Sternocleidomastoid (tissue), 1 donor: Measurements from ENCODE around the gene IL22RA1.

GRCh38 chr1:23368622-23369316, 867 bp downstream of the ZNF436 start:
- PRO-cap: bidirectional peak, plus-strand start at chr1:23368969, minus-strand start at chr1:23368867

DNA sequence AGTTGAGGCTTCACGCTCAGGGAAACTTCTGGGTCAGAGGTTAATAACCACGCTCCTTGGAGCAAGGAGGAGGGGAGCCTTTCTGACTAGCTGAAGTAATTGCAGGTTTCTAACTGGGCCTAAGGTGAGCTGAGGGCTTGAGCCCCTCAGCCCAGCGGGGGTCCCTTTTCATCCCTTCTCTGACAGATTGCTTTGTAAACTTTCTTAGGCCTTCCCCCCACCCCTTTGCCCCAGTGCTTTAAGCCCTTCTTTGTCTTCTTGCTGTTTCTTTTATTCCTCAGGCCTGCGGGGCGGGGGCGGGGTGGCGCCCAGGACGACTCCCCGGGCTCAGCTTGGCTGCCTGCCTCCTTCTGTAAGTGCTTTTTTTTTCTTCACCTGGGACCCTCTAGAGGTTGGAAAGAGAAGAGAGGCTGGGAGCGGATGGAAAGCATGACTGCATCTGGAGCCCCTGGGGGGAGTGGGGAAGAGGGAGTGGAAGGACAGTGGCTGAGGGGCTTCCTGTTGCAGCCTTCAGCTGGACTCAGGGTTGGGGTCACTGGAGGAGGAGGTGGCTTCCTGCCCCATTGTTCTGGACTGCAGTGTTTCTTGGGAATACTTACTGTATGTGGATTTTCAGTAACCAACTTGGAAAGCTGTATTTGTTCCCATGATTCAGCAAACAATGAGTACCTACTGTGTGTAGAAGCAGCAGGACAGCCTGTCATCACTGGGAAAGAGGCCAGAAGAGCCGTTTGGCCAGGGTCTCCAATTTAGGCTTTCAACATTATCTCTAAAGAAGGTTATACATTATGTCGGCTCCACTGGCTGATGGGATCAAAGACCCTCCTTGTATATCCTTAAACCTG, 1.4 kb upstream of the ZNF436 start:
- PRO-cap: no peak

DNA sequence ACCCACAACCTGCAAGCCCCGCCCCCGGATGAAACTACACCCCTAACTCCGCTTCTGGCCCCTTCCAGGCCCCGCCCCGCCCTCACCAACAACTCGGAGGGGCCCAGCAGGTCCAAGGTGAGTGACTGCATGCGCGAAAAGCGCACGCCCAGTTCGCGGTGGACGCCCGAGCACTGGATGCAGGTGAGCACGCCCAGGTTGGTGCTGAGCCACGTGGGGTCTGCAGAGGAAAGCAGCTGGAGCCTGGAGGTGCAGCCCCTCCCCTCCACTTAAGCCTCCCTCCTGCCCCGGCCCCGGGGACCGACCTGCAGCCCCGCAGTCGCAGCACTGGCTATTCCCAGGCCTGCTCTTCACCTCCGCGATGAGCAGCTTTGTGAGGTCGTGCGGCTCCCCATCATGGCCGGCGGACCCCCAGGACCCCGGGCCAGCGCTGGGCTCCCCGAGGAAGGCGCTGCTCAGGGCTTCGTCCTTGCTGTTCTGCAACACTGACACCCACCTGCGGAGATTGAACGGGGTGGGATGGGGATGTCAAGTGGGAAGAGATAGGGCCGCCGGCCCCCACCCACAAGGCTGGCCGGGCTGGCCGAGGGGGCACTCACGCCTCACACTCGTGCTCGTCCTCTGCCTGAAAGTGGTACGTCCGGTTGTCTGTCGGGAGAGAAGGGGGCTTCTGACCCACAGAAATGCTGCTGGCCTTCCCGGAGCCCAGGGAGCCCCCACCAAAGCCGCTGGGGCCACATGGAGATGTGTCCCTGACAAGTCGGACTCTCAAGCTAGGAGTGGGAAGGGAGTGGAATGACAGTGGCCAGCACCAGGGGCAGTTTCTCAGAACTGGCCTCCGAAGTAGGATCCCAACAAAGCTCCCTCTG, 12.5 kb upstream of the TCEA3 start:
- PRO-cap: no peak

- PRO-cap: no peak
These were observed 17.8 kb upstream of the TCEA3 start for GRCh38 chr1:23442421-23442745.

GRCh38 chr1:23480413-23481184, 3.4 kb downstream of the ASAP3 start:
- PRO-cap: no peak

DNA sequence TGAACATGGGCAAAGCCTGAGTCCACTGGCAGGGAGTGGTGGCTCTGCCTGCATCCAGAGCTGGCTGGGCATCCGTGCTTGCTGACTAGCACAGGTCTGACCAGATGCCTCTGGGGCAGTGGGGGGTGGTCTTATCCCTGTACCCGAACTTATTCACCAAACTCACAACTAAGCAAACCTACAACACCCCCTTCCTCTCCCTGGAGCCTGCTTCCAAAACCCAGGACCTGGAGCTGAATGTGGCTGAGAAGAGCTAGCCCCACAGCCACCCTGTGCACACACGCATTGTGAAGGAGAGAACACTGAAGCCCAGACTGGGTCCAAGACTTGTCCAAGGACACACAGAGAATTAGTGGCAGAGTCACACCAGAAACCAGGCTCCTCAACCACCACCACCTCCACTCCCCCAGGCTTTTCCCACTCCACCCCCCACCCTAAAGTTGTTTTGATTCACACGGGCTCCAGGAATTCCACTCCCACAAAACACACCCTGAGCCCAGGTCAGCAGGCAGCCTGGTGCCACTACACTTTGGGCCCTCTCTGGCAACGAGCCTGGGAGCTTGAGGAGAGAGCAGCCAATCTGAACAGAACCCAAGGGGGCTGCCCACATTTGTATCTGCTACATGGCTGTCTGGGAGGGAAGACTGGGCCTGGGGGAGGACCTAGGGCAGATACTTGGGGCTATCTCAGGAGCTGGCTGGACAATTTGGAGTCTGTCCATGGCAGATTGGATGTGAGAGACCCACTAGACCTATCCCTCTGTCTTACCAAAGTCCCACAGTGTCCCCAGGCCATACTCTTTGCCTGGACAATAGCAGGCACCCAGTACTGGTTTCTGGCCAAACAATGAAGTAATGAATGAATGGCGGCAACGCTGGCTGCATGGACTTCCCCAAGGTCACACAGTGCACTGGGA, 1.4 kb downstream of the E2F2 start:
- PRO-cap: no peak

DNA sequence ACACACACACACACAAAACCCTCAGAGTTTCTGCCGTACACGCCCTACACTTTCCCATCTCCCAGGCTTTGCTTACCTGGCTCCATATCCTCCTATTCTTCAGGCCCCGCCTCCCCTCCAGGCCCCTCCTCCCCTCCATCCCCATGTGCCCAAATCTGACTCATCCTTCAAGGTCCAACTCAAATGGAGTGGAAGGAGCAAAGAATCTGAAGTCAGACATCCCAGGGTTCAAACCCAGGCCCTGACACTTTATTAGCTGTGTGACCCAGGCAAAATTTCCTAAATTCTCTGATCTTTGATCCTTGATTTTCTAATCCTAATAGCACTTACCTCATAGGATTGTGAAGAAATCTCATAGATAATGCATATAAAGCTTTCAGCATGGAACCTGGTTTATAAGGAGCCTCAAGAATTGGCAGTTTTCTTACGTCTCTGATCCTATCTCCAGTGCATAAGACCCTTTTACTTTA, 3.8 kb upstream of the E2F2 start:
- PRO-cap: no peak

DNA sequence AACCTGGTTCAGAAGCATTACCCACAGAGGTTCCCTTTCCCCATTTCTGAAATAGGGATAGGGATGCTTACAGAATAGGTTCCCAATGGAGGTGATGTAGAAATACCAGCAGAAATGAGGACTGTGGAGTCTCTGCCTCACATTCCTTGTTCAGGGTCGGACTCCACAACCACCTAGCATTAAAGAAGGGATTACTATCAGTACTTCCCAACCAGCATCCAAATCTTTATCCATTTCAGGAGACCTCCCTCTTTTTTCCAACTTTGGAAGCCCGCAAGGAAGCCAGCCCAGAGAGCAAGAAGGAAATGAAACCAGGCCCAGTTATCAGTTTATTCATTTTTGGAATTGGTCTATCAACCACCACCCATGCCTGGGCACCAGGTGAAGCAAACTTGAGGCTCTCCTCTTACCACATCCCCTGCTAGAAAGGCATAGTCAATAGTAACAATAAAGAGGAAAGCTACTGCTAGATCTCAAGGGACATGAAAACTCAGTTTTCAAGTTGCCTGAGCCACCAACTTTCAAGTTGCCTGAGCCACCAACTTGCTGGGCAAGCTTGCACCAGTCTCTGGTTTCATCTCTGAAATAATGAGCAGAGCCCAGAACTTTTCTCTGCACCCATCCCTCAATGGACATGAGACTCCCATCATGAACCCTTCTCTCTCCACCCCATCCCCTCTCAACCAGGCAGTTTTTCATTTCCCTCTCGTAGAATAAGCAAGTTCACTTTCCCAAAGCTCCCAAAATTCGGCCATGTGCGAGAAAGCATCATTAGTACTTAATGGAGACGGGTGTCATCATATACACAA, 2.0 kb downstream of the ID3 start:
- PRO-cap: unidirectional peak, minus-strand start at position 525 of the sequence

DNA sequence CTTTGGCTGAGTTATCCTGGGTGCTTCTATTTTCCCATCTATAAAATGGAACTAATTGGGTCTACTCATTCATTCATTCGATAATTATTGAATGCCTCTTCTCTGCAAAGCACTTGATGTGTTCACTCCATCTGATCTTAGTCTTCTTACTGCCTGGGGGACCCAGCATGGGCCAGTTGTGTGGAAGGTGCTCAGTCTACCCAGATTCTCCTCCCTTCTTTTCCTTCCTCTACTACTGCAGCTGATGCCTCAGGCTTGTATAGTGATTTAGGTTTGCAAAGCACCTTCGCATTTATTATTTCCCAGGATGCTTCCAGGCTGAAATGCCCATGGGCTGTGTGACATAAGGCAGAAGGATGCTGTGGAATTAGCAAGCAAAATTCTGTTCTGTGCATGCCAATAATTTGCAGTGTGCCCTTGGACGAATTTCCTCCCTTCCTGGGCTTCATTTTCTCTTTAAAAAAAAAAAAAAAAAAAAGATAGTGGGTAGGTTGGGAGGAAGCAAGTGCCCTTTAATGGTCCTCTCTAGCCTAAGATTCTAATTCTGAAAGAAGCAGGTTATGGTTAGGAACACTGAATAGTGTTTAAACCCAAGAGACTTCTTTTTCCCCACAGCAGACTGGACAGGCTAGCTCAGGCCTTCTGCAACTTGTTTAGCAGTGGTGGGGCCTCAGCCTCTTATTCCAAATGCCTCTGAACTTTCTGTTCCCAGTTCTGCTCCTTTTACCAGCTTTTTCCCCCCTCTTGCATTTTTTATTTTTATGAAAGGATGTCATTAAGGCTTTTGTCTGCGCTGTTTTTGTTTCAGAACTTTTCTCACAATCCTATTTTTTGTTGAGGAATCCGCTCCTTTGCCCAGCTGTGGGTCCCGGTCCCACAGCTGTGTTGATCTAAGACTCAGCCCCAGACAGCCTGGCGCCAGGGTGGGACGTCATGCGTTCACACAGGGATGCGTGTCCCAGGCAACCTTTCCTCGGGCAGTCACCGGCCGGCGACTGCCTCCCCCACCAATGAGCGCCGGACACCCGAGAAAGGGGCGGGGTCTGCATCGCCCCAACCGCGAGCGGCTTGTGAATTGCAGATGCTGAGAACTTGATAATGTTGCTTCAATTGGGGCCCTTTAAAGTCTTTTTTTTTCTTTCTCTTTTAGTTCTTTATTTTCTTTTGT, 2.6 kb upstream of the ID3 start:
- PRO-cap: unidirectional peak, minus-strand start at position 695 of the sequence; bidirectional peak, plus-strand start at position 1,080 of the sequence, minus-strand start at position 887 of the sequence

DNA sequence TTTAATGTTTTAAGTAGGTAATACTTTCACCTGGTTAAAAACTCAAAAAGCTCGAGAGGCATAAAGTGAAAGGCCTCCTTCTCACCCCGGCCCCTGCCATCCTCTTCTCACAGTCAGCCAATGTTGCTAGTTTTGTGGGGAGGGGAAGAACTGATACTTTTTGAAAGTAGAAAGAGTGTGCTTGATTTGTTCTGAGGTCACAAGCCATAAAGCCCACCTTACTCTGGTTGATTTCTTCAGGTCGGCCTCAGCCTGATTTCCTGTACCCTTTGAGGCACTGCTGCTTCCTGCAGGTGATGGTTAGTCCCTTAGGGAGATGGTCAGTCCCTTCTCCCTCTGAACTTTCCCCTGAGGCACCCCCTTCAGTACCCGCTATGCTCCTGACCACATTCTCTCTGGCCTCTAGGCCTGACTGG, 14.8 kb upstream of the ID3 start:
- PRO-cap: no peak

- PRO-cap: no peak
These were observed 52.6 kb upstream of the ID3 start for GRCh38 chr1:23611836-23612380.

- PRO-cap: no peak
These were observed 1.9 kb upstream of the LYPLA2 start for GRCh38 chr1:23788716-23789783.

DNA sequence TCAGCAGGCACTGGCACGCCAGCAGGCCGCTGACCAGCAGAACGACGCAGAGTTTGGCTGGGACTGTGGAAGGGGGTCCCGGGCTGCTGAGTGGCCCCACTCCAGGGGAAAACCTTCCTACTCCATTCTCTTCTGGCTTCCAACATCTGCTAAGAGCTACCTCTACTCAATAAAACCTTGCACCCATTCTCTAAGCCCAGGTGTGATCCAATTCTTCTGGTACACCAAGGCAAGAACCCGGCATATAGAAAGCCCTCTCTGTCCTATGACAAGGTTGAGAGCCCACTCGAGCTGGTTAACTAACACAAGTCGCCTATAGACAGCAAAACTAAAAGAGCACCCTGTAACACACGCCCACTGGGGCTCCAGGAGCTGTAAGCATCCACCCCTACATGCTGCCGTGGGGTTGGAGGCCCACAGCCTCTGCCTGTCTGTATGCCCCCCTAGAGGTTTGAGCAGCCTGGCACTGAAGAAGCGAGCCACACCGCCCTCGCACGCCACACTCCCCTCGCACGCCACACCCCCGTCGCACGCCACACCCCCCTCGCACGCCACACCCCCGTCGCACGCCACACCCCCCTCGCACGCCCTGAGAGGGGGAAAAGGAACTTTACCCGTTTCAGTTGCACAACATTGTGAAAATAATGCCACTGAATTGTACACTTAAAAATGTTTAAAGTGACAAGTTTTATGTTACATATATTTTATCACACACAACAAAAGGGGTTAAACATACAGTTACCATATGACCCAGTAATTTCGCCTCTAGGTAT, 13.1 kb upstream of the HMGCL start:
- PRO-cap: no peak

DNA sequence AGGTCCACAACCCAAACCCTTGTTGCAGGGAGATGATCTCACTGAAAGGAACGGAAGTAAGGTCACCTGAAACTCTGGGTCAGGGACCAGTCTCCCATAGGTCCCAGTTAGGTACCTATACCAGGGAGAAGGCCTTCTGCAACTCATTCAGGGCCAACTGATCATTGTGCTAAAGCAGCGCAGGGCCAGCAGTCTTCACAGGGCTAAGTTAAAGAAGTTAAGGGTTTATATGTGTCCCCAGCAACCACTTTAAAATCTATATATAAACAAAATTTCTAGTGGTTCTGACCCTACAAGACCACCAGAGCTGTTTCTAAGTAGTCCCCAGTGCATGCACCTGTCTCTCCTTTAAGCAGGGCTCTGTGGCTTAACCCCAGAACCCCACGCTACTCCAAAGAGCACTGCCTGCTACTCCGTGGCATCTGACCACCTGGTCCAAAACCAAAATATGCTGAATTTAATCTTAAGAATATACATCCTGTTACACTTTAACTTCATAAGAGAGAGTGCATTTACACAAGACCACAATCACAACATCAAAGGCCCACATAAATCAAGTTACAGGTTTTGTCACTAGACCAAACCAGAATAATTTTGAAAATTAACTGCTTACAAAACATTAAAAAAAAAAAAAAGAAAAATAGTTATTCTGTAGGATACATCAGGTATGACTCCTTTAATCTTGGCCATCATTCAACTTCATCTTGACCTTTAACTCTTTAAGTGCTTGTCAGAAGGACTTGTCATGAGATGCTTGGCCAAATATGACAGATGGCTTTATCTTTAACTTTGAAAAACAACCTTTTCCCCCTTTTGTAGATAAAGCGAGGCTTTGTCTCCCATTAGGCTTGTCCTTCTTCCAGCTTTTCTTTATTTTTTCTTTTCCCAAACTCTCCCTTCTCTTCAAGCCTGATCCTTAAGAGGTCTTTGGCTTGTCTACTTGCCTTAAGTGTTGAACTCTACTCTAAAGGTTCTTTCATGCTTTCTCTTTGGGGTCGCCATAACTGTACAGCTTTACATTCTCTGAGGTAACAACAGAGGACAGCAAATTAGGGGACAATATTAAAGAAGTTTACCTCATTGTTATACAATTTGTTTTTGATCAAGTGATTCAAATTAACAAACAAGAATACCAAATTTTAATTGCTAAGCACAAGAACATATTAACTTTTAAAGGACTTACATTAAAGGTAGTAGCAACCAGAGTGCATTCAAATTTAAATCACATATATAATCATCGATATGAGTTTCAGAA, 2.4 kb downstream of the SRSF10 start:
- PRO-cap: no peak

DNA sequence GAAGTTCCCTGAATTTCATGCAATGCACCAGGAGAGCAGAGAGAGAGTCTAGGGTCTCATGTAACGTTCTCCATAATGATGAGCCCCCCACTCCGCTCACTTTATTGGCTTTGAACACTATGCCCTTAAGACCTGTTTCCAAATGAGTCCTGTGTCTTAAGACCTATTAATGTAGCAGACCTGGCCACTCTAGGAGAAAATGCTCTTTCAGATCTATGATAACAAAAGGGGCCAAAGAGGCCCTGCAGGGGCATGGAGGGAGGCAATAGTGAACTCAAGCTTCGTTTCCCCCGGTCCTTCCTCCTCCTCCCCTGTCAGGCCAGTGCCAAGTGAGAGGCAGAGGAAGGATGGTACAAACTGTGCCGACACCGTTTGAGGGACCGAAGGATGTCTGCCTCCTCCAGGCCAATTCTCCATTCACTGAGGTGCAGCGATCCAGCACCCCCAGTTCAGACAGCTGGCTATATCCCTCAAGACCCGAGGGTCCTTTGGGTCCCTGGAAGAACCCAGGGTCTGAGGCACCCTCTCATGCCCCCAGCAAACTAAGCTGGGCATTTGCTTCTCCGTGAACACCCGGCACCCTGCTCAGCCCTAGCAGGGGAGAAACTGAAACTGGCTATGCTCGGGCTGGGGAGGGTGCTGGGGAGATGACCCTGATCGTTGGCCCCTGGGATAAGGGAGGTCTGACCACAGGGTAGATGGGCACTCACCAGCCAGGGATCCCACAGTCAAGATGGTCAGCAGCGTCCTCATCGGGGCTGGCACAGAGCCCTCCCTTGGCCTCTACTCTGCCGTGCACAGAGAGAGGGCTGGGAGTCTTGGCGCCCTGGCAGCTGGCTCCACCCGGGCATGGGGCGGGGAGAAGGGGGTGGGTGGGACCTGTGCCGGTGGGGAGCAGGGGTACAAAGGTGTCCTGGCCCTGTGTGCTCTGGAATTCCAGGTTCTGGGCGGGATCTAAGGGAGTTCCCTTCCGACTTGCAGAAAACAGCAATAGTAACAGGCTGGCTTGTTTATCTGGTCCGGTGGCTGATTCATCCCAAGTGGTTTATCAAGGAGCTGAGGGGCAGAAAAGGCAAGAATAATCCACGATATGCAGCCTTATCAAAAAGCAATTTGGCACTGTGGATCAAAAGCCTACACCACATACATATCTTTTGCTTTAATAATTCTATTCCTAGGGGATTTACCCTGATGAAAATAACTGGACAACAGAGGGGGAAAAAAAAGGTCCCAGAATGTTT, at the start of gene IL22RA1:
TSS of gene IL22RA1 (minus strand) at position 811 of the 1,241 bp plus-strand sequence.
- PRO-cap: no peak

DNA sequence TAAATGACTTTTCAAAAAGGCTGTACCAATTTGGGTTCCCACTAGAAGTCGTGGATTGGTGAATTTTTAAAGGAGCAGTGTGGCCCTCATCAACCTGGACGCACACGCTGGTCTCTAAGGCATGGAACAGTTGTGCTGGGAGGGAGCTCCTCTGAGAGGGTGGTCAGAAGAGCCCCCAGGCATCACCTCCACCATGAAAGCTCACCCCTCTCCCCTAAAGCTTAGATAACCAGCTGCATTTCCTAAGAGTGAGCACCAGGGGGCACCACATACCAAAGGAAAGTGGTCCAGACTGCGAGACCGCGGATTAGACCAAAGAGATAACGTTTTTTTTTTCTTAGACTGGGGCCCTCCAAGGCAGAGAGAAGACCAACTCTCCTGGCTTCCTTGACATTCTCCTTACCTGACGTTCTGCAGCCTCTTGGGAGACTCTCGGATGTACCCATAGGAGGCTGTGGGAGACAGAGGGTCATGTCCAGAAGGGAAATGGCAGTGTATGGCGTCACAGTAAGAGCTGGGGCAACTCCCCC, 12.2 kb upstream of the IFNLR1 start:
- PRO-cap: no peak

- PRO-cap: no peak
These were observed 415 bp downstream of the NIPAL3 start for GRCh38 chr1:24415987-24416446.

- PRO-cap: no peak
These were observed 22.8 kb downstream of the NIPAL3 start for GRCh38 chr1:24438369-24438900.

- PRO-cap: no peak
These were observed 3.3 kb downstream of the NCMAP start for GRCh38 chr1:24558991-24559785.

DNA sequence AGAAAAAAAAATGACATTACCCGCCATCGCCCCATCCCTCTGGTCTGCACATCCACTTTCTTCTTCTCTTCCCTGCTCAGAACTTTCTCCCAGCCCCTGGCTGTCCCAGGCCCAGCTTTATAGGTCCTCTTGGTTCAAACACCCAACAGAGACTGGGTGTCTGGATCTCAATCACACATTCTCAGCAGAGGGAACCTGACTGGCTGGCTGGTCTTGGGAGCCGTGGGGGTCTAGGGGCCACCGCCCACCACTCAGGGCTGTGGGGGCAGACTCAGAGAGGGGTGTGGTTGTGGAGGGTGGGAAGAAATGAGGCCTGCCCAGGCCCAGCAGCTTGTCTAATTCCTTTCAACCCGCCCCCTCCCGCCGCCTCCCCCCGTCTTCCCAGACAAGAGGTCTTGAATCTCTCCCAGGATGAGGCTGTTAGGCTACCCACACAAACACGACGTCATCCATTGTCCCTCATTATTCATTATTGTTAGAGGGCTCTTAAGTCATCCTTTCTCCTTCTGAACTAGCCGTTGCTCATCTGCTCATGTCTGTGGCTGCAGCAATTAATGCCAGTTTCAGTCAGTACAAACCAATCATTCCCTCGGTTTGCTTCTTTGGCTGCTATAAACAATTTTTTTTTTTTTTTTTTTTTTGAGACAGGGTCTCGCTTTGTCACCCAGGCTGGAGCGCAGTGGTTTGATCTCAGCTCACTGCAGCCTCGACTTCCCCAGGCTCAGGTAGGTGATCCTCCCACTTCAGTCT, 40.6 kb upstream of the CLIC4 start:
- PRO-cap: no peak